NB4 (cell line): ENCODE data around the gene PLEKHD1.

- RRBS, result 90% methylated on average over 2 of the region's 17 CpGs
Observed at GRCh38 chr14:68942323-68943212, 36.5 kb downstream of the ACTN1 start.

GRCh38 chr14:68958320-68959087 lies 20.6 kb downstream of the ACTN1 start:
- RRBS, result no CpG with 5 or more reads among the region's 10 CpGs

DNA sequence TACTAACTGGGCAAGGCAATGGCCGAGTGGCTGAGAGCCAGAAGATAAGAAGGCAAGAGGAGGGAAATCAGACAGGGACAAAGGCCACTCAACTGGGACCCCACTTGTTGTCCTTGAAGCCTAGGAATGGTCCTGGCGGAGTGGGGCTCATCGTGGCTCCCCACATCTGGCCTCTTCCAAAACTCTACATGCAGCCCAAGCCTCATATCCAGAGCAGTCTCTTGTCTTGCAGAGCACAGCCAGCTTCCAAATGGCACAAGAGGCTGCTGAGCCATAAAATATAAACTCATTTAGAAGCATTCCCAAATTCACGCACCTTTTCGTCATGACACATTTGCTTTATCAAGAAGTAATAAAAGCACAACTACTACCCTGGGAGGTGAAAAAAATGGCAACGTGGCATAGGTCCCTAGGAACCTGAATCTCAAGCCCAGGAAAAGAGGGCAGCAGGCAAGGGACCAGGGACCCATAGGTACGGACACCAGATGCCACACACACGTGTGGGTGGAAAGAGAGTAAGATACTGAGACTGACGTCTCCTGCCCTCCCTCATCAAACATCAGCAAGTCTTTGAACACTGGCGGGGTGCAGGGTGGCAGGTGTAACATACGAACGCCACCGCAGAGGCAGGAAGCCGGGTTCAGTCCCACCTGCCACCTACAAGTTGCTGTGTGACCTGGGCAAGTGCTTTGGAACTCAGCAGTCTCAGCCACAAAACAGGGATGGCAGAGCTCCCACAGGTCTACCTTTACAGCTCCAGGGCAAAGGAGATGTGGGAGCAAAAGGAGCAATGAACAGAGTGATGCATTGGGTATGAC lies 11.2 kb downstream of the ACTN1 start:
- RRBS, result no CpG with 5 or more reads among the region's 14 CpGs

- RRBS, result no CpG with 5 or more reads among the region's 7 CpGs
Observed at GRCh38 chr14:68975712-68976062, 3.4 kb downstream of the ACTN1 start.

- RRBS, result 67% methylated on average over 3 of the region's 23 CpGs
Observed at GRCh38 chr14:68980178-68980830, 1.2 kb upstream of the ACTN1 start.

- RRBS, result no CpG with 5 or more reads among the region's 3 CpGs
Observed at GRCh38 chr14:69153834-69153942, 769 bp upstream of the DCAF5 start.

DNA sequence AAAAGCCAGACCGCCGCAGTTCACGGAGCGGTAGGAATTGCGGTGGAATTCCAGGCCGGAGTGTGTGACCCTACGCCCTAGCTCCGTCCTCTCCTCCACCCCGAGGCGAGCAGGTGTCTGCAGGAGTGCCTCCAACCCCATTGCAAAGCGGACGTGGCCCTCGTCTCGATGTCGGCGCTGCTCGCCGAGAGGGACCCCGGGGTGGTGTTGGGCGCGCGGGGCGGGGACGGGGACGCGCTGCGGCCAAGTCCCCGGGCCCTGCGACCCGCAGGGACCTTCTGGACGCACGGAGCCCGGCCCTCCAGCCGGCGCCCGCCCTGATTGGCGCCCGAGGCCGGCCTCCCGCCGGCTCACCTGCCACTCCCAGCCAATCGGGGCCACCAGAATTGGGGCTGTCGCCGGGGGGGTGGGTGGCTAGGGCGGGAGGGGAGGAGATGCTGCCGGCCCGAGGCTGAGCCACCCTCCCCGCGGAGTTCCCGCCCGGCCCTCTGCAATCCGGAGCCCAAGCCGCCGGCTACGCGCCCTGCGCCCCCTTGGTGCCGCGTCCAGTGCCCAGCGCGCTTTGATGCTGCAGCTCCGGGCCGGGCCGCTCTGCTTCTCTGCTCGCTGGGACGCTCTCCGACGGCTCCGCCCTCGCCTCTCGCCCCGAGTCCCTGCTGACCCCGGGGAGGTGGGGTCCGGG lies at the start of gene PLEKHD1:
PLEKHD1 (plus strand) TSS at position 470 of the 682 bp plus-strand sequence.
- RRBS, result 65% methylated on average over 47 of the region's 74 CpGs

DNA sequence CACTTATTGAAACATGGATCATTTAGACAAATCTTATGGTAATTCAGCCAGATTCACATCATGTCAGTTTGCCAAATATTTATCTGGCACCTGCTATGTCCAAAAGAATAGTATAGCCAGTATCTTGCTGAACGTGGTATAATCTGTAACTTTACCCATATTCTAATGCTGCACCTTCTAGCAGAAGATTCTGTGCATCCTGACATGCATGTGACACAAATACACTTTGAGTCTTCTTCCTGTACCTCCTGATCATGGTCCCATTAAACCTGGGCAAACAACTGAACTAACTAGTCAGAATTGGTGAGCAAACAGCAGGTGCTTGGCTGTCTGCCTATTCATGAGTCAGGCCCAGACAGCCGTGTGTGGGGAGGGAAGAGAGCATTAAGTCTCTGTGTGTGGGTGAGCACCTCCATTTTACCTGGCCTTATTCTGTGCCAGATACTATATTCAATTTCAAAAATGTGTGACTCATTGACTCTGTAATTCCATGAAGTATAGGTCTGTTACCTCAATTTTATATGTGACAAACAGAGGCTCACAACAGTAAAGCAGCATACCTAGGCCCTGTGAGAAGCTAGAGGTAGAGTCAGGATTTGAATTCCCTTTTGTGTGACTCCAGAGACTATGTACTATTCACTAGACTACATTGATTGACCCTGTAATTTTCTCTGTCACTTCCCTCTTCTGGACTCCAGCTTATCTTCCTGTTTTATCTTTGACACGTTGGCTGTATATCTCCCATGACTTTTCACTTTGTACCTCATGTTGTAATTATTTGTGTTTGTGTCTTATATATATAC lies 32.1 kb downstream of the SUSD6 start:
- RRBS, result no CpG with 5 or more reads among the region's 3 CpGs

DNA sequence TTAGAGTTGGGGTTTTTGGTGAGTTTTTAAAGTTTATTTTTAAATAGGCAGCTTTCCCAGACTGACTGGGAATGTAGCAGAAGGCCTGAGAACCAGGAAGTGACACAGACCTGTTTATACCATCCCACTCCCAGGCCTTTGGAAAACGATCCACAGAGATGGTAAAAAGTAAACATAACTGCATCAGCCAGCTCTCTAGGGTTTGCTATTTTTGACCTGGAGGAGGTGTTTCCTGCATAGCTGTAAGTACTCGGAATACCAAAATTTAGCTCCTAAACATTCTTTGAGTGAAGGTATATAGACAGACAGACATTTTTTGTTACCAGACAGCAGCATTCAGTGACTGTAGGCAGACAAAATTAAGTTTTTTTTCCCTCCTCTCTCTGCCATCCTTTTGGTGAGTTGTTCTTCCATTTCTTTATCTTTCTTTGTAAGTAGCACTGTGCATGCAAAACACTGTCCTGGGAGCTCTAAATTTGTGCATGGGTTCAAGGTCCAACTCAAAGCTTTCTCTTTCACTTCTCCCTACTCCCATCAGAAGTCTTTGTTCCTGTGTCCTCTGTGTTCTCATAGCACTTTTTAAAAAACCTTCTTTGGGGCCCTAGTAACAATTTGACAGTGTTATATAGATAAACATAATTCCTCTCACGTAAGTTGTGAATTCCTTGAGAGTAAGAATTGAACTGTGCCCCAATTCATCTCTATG lies 37.3 kb downstream of the SUSD6 start:
- RRBS, result no CpG with 5 or more reads among the region's 3 CpGs

GRCh38 chr14:69673537-69674148 lies 62.2 kb downstream of the SUSD6 start:
- RRBS, result no CpG with 5 or more reads among the region's 7 CpGs

DNA sequence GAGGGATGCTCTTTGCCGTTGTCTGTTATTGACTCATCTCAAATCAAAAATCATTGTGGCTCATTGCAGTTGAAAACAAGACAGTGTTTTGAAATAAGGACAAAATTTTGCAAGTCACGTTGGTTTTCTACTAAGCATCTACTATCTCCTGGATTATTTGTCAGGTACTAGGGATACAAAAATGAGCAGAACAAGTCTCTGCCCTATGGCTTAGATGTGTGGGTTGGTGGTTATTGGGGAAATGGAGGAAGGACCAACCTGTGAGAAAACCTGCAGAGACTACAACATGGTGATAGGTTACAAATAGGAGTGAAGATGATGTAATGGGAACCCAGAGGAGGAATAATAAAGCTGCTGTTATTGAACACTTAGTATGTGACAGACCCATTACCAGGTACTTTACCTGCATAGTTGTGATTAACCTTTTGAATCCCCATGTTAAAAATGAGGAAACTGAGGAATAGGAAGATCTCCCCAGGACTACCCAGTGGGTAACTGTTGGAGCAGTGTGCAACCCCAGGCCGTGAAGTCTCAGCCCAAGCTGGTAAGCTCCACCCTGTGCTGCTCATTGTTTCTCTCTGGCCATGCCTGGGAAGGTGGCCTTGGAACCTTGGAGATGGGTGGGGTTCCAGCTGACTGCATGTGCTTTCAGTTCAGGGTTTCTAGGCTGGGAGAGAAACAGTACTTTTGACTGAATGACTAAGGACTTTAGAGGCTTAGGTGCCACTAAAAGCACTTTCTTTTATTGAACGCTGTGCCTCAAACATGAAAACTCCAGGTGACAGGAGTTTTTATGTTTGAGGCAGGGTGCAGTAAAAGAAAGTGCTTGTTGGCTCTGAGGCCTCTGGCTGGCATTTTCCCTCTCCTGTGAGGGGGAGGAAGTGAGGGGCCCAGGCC lies 72.8 kb upstream of the SRSF5 start:
- RRBS, result no CpG with 5 or more reads among the region's 4 CpGs

- RRBS, result no CpG with 5 or more reads among the region's 8 CpGs
Observed at GRCh38 chr14:69714204-69714897, 52.6 kb upstream of the SRSF5 start.

DNA sequence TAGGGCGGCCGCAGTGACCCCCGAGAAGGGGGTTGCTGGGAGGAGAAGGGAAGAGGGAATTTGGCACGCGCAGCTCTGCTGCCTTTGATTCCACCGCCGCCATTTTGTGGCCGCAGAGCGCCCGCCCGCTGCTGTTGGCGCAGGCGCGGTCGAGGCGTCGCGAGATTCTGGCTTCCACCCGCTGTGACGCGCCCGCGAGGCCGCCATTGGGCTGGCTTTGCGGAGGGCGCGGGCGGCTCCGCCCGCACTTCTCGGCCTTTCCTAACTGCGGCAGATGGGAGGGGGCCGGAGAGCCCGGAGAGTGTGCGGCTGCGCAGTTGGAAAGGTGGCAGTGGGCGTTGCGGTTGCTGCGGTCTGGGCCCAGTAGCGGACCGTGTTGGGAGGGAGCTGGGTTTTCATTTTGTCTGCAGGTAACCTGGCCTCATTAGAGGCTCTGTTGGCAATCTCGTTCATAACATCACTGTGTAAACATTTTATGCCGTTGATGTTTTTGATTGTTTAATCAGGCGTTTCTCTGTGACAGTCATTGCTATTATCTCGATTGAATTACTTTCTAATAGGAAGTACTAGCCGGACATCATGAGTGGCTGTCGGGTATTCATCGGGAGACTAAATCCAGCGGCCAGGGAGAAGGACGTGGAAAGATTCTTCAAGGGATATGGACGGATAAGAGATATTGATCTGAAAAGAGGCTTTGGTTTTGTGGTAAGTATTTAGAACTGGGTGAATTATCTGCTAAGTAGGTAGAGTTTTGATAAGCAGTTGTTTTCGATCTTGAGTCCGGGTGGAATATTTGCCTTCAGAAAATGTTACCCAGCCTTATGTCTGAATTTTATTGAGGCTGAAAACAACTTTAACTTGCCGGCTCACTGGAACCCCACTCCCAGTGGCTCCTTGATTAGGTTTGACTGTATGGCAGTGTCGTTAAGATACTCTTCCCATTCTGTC lies 910 bp downstream of the SRSF5 start:
- RRBS, result 52% methylated on average over 1 of the region's 55 CpGs

GRCh38 chr14:69942341-69943114 lies 63.3 kb downstream of the SMOC1 start:
- RRBS, result no CpG with 5 or more reads among the region's 5 CpGs

- RRBS, result no CpG with 5 or more reads among the region's 5 CpGs
Observed at GRCh38 chr14:69943465-69943871, 64.3 kb downstream of the SMOC1 start.

DNA sequence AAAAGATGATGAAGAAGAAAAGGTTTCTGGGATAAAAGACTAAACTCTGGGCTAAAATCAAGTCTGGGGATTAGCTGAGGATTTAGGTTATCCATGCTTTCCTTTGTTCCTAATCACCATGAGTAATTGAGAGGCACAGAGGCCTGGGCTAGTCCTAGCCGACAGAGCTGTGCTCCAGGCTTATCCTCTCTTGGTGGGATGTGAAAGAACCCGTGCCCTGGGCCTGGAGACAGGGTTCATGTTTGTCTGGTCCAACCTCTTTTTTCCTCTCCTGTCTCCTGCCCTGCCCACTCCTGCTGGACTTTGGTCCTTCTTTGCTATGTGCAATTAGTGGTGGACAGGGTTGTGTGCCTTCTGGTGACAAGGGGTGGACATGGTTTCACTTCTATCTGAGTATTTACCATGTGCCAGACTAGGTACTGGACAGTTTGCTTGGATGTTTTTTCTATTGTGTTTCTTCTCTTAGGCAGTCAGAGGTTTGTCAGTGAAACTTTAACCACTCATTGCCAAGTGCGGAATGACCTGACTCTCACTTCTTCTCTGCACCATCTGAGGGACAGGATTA lies 126.1 kb downstream of the SMOC1 start:
- RRBS, result no CpG with 5 or more reads among the region's 3 CpGs

DNA sequence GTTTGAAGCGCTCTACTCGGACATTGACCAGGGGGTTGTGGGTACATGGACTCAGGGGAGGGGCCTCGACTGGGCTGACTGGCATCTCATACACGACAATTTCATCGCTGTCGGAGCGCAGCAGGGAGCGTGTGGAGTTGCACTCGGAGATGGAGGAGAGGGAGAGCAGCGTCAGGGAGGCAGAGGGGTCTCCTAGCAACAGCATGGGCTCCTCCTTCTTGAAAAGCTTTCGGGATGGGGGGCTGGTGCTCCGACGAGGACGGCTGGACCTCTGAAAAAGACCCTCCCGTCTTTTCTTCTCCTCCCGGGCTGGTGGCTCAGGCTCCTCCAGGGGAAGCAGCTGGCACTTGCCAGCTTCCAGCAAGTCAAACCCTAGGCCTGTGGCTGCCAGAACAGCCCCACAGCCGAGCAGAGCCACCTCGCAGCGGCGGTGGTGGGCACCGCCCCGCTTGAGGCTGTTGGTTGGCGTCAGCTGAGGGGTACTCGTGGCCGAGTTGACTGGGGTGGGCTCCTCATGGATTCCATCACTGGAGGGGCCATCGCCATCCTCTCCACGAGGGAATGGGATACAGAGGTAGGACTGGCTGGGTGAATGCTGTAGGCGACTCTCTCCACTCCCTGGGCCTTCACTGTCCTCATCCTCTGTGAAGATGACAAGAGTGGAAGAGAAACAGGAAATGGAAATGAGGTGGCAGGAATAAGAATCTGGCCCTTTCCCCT lies 76.5 kb downstream of the MAP3K9 start:
- RRBS, result no CpG with 5 or more reads among the region's 28 CpGs

DNA sequence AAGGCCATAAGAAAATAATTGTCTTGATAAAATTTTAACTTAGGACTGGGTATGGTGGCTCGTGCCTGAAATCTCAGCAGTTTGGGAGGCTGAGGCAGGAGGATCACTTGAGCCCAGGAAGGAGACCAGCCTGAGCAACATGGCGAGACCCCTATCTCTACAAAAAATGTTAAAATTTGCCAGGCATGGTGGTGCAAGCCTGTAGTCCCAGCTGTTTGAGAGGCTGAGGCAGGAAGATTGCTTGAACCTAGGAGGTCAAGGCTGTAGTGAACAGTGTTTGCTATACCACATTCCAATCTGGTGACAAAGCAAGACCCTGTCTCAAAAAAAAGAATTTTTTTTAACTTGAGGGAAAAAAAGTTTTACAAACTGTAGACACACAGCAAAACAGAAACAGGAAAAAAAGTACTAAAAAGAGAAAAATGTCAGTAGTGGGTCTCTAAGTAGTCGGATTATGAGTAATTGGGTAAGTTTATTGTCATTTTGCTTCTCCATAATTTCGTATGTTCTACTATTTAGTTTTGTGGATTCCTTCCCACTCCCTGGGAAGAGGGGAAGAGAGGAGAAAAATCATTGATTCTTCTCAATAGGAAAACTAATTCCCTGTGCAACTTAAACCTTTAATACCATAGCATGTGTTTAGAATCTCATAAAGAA lies 2.4 kb upstream of the MAP3K9 start:
- RRBS, result no CpG with 5 or more reads among the region's 4 CpGs

DNA sequence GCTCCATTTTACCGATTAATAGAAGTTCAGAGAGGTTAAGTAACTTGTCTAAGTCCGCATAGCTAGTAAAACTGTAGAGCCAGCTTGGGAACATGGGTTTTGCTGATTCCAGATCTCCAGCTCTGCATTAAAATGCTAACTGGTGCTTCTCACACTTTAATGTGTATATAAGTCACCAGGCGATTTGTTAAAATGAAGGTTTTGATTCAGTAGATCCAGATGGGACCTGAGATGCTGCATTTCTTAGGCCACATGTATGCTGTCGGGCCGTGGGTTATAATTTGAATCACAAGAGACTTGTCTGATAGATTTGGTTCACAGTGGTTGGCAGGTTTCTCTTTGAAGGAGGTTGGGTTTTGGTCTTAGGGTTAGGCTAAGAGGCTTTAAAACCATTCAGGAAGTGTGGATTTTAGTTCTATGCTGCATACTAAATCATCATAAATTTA lies 21.0 kb upstream of the PCNX1 start:
- RRBS, result no CpG with 5 or more reads among the region's 5 CpGs

DNA sequence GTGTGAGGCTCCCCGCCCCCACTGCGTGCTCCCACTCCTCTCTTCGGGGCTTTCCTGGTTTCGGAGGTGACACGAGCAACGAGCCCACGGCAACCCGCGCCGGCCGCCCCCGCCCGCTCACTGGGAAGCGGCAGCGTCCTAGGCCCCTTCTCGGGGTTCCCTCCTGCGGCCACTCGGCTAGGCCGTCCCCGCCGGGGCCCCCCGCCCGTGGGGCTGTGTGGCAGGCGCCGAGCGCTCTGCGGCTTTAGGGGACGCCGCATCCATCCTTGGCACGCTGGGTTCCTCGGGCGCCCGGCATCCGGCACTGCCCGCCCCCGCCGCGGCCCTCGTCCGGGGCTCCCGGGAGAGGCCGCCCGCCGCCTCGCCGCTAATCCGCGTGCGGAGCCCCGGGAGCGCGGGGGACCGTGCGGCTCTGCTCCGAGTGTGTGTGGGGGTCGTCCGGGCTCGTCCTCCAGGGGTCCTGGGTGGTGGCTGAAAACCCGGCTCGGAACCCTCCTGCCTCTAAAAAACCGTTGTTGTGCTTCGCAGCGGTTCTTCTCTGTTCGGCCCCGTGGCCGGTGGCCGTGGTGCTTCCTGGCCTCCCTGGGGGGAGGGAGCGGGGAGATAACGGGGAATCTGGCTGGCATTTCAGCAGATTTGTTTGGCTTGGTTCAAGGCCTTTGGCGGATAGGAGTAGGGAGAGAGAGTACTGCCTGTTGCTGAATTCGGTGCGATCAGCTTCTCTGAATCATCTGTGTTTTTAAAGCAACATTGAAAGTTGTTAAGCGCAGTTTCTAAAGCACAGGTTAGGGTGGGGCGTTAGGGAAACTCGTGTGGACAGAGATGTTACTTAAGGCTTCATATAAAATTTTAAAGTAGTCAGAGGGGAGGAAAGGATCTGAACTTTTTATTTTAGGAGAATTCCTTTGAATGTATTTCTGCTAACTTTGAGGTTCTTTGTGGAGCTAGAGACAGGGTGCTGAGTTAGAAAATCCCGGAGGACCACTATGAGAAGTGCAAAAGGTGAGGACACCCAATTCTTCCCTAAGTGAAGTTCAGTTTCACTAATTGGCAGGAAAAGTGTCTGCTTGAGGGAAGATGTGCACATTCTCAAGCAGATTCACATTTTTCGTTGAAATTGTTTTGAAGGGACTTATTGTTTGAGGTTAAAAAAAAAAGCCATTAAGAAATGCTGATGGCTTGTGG lies 1.3 kb downstream of the PCNX1 start:
- RRBS, result 1% methylated on average over 43 of the region's 77 CpGs